ENCODE data around the gene VDR.

- RRBS, result no CpG with 5 or more reads among the region's 1 CpG
CAGE:
- cytosol, long polyA plus RNA, result no peak
- long polyA plus RNA, result no peak
- nucleus, long polyA plus RNA, result no peak
Measured at GRCh38 chr12:46431618-46432304, 59.2 kb upstream of the SLC38A2 start.

- RRBS, result no CpG with 5 or more reads among the region's 9 CpGs
CAGE:
- cytosol, long polyA plus RNA, result no peak
- long polyA plus RNA, result no peak
- nucleus, long polyA plus RNA, result no peak
Measured at GRCh38 chr12:46702804-46703524, 122.8 kb downstream of the SLC38A4 start.

DNA sequence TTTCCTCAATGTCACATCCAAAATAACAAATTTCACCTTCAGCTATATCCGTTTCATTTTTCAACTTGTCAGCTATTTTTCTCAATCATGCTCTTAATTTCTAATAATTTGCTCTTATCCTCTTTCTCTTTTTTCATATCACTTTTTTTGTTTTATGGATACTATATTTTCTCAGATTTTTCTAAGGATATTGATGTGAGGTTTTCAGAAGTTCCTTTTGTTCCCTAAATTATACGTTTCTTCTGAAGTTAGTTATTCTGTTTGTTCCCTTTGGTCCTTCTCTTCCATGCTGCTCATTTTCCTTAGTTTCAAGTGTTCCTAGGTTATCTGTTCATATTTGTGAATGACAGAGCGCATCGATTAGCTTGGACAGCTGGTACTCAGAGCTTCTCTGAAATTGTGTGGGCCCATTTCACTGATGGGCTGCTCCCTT is 29.7 kb downstream of the SLC38A4 start:
- RRBS, result no CpG with 5 or more reads among the region's 4 CpGs
CAGE:
- cytosol, long polyA plus RNA, result no peak
- long polyA plus RNA, result no peak
- nucleus, long polyA plus RNA, result no peak

GRCh38 chr12:46797720-46798984 is 27.6 kb downstream of the SLC38A4 start:
- RRBS, result no CpG with 5 or more reads among the region's 4 CpGs
CAGE:
- cytosol, long polyA plus RNA, result no peak
- long polyA plus RNA, result no peak
- nucleus, long polyA plus RNA, result no peak

DNA sequence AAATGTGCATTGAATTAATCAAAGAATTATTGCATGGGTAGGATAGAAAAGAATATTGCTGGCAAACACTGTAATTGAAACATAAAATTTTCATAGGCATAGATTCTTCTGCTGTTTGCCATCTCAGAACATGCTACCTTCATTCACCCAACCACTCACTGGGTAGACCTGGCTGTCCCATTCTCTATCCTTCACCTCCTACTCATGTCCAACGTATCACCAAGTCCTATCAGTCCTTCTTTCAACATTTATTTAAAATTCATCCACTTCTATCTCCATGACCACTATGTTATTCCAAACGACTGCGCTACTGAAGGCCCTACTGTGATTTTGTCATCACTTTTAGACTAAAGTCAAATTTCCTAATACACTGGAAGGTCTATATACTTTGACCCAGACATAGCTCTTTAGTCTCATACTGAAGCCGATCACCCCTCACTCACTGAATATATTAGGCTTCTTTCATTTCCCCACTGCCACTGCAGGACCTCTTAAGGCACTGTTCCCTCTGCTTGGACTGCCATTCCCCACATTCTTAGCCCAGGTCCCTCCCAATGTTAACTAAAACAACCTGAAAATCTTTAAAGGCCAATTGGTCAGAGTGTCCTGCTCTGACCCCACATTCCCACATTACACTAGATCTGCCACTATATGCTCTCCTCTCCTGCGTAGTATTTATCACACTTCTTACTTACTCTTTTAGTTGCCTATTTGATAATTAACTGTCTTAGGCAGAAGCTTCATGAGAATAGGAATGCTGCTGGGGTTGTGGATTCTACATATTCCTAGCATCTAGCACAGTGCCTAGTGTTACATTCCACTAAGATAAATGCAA is 25.6 kb downstream of the SLC38A4 start:
- RRBS, result no CpG with 5 or more reads among the region's 5 CpGs
CAGE:
- cytosol, long polyA plus RNA, result no peak
- long polyA plus RNA, result no peak
- nucleus, long polyA plus RNA, result no peak

DNA sequence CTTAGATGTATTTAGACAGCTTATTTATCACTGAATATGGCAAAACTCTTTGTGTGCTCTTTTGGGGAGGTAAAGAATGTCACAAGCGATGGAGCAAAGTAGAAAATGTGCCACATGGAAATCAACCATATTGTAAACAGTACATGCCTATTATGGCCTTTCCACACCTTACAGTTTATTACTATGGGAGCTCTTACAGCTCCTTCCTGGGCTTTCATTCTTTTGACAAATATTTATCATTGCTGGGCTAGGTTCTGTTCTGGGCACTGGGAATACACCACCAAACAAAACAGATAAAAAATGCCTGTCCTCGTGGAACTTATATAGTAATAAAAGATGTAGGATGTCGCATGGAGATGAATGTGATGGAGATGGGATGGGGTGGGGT is 11.4 kb upstream of the PCED1B start:
- RRBS, result no CpG with 5 or more reads among the region's 3 CpGs
CAGE:
- cytosol, long polyA plus RNA, result no peak
- long polyA plus RNA, result no peak
- nucleus, long polyA plus RNA, result no peak

DNA sequence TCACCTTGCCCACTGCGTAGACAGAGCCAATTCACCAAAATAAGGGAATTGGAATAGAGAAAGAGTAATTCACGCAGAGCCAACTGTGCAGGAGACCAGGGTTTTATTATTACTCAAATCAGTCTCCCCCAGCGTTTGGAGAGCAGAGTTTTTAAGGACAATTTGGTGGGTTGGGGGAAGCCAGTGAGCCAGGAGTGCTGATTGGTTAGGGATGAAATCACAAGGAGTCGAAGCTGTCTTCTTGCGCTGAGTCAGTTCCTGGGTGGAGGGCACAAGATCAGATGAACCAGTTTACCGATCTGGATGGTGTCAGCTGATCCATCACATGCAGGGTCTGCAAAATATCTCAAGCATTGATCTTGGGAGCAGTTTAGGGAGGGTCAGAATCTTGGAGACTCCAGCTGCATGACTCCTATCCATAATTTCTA is 126.1 kb upstream of the AMIGO2 start:
- RRBS, result no CpG with 5 or more reads among the region's 6 CpGs
CAGE:
- cytosol, long polyA plus RNA, result no peak
- long polyA plus RNA, result no peak
- nucleus, long polyA plus RNA, result no peak

GRCh38 chr12:47206645-47207138 is 126.9 kb upstream of the AMIGO2 start:
- RRBS, result no CpG with 5 or more reads among the region's 5 CpGs
CAGE:
- cytosol, long polyA plus RNA, result no peak
- long polyA plus RNA, result no peak
- nucleus, long polyA plus RNA, result no peak

GRCh38 chr12:47360654-47361738 is 281.2 kb upstream of the AMIGO2 start:
- RRBS, result no CpG with 5 or more reads among the region's 8 CpGs
CAGE:
- cytosol, long polyA plus RNA, result no peak
- long polyA plus RNA, result no peak
- nucleus, long polyA plus RNA, result no peak

GRCh38 chr12:47370328-47371031 is 290.7 kb upstream of the AMIGO2 start:
- RRBS, result no CpG with 5 or more reads among the region's 4 CpGs
CAGE:
- cytosol, long polyA plus RNA, result no peak
- long polyA plus RNA, result no peak
- nucleus, long polyA plus RNA, result no peak

DNA sequence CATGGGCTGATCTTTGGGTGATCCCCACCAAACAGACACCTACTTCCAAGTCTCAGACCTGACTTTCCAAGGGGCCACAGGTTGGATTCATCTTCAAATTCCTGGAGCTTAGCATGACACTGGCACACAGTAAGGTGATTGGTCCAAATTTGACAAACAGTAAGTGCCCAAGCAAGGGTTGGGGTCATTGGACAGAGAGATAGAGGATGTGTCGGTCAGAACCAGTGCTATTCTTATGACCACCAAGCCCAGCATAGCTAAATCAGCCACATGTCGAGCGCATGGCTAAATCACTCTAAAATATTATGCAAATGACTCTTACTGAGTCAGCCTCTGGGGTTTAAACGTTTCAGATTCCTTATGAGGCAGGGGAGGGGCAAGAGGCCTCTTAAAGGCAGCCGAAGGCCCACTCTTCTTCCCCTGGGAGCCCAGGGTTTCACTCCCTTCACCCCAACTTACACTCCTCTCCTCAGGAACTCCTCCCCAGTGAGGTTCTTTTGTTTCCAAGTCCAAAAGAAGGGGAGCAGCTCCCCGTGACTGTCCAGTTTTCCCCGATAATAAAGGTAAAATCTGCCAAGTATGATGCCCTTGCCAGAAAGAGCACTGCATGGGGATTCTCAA is 595 bp upstream of the ENDOU start:
- RRBS, result no CpG with 5 or more reads among the region's 7 CpGs
CAGE:
- cytosol, long polyA plus RNA, result no peak
- long polyA plus RNA, result no peak
- nucleus, long polyA plus RNA, result no peak

- RRBS, result no CpG with 5 or more reads among the region's 10 CpGs
CAGE:
- cytosol, long polyA plus RNA, result no peak
- long polyA plus RNA, result no peak
- nucleus, long polyA plus RNA, result no peak
Measured at GRCh38 chr12:47734569-47735235, 9.4 kb upstream of the ENDOU start.

DNA sequence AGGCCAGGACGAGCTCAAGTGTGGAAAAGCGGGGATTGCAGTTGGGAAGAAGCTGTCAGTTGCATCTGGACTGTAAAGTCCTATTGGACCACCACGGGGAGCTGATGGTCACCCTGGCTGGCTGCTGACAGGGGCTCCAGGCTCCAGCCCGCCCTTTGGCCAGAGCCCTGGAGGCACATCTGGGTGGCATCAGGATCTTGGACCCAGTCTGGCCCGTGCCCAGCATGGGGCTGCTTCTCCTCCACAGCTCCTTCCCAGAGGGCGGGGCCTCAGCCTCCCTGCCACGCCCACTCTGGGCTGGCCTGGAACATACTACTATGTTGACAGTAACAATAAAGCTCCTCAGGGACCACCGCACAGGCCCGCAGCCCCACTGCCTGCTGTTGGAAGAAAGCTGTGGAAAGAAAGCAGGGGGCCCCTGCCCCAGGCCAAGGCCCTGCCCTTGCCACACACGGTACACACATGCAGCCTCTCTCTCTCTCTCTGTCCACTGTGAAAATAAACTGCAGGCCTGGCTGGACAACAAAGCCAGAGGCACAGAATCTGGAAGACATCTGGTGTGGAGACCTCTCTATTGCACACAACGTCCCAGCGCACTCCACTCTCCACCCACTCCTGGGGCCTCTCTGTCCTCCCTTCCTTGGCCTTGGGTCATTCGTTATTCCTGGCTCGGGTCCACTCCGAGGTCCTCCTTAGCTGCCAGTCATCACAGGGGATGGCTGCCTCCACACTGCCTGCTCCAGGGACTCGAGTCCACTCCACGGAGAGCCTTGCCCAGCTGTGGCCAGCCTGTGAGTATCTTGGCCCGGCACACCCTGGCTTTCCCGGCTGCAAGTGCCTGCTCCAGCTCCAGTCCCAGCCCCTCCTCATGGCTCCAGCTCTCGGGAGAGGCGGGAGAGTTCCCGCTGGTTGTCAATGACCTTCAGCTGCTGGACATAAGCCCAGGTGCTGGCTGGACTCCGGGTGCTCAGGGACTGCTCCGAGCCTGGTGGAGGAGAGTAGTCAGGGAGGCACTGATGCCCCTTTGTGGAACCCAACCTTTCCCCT is 11.7 kb upstream of the ENDOU start:
- RRBS, result no CpG with 5 or more reads among the region's 24 CpGs
CAGE:
- cytosol, long polyA plus RNA, result no peak
- long polyA plus RNA, result no peak
- nucleus, long polyA plus RNA, result no peak

DNA sequence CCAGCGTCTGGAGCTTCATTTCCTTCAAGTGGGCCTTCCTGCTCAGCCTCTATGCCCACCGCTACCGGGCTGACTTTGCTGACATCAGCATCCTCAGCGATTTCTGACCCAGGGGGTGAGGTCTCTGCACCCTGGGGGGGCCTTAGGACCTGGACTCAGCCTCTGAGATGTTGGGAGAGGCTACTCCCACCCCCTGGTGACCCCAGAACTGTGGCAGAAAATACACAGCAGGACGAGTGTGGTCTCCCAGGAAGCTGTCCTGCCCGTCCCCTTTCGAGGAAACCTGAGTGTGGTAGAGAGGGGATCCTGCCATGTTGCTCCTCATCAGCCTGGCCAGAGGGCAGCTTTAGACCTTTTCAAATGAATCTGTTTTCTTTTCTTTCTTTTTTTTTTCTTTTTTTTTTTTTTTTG is 7.1 kb downstream of the SLC48A1 start:
- RRBS, result no CpG with 5 or more reads among the region's 7 CpGs
CAGE:
- cytosol, long polyA plus RNA, result no peak
- long polyA plus RNA, result no peak
- nucleus, long polyA plus RNA, result no peak

GRCh38 chr12:47813479-47814557 is 5.9 kb downstream of the HDAC7 start:
- RRBS, result no CpG with 5 or more reads among the region's 11 CpGs
CAGE:
- cytosol, long polyA plus RNA, result no peak
- long polyA plus RNA, result no peak
- nucleus, long polyA plus RNA, result no peak

GRCh38 chr12:47858665-47859350 is 39.1 kb upstream of the HDAC7 start:
- RRBS, result no CpG with 5 or more reads among the region's 8 CpGs
CAGE:
- cytosol, long polyA plus RNA, result no peak
- long polyA plus RNA, result no peak
- nucleus, long polyA plus RNA, result no peak

DNA sequence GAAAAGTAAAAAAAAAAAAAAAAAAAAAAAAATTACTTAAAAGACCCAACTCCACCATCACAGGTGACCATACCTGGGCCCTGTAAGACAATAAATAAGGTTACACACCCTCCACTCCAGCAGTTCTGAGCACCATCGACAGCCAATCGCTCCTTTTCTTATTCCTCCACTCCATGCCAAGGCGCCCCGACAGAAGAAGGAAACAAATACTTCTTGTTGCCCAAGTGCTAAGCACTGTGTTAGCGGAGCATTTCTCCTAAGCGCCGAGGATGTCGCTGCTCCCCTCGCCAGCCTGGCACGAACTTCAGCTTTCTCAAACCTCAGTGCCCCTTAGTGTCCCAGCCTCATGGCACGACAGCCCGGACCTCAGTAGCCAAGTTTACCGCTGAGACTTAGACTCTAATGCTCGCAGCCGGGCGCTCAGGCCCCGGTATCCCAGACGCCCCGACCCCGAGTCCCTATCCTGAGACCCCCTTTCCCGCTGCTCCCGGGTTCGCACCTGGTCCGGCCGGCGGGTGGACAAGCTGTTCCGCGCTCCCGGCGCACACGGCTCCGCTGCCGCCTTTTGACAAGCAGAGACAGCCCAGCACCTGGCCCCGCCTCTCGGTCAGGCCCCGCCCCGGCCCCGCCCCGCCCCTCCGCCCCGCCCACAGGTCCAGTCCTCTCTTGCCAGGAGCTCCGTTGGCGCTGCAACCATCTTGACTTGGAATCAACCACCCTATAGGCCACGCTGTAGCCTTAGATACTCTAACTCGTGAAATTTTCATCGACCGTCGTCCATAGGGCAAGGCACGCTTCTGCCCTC is at the start of gene VDR:
Gene VDR (minus strand): TSS at position 539 of the 805 bp plus-strand sequence.
- RRBS, result 1% methylated on average over 17 of the region's 49 CpGs
CAGE:
- cytosol, long polyA plus RNA, result no peak
- long polyA plus RNA, result no peak
- nucleus, long polyA plus RNA, result start-site peak on the minus strand centred at position 566 of the sequence, 54 bp wide, 67 and 77 reads in 2 replicates

DNA sequence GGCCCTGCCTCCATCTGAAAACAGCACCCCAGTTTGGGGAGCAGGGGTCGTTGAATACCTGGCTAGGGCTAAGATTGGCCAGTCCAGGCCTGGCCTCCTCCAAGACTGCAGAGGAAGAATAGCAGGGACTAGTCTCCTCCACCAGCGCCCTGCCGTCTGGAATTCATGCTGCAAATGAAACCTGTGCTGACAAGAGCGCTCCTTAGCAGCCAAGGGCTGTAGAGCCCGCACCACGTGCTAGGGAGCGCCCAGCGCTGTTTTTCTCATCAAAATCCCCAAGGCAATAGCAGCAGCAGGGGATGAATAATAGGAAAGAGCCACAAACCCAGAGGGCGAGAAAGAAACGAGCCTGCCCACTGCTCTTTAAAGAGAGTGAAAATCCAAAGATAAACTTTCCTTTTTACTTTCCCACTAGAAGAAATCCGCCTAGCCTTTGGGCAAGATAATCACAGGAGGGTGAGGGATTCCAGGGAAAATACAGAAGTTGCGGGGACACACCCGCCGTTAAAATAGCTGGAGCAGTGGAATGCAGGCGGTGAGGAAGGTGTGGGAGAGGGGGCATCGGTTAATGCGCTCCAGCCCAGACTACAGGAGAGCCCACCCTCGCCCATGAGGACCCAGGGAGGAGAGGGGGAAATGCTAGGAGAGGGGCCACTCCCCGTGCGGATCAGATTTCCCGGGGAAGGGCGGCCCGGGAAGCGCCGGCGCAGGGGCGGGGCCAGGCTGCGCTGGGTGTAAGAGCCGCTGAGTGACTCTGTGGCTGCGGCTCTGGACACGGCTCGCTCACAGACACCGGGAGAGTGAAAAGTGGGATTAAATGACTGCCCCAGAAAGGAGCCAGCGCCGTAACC is 3.1 kb downstream of the COL2A1 start:
- RRBS, result 1% methylated on average over 8 of the region's 35 CpGs
CAGE:
- cytosol, long polyA plus RNA, result no peak
- long polyA plus RNA, result no peak
- nucleus, long polyA plus RNA, result no peak

- RRBS, result no CpG with 5 or more reads among the region's 5 CpGs
CAGE:
- cytosol, long polyA plus RNA, result no peak
- long polyA plus RNA, result no peak
- nucleus, long polyA plus RNA, result no peak
Measured at GRCh38 chr12:48037802-48038302, 33.6 kb upstream of the COL2A1 start.

DNA sequence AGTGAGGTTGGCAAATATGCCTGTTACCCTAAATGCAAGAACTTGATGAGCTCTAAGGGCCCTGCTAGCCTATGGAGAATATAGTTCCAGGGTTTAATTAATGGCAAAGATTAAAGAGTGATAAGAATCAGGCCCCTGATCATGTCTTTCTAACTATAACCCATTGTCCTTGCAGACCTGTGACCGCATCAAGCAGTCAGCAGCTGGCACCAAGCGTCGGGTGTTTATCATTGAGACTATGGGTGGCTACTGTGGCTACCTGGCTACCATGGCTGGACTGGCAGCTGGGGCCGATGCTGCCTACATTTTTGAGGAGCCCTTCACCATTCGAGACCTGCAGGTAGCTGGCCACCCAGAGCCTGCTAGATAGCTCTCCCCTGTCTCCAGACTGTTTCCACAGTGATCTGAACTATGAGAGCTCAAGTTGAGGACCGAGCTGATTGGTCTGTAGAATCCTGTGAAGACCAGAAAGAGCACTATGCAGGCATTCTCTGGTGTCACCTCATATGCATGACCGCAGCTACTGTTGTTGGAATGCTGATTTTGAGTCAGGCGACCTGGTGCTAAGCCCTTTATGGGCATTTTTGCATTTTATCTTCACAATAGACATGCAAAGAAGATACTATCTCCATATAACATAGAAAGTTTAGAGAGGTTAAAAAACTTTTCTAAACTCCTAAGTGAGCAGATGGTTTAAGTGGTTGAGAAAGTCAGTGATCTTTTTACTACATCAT is 14.5 kb downstream of the ASB8 start:
- RRBS, result no CpG with 5 or more reads among the region's 8 CpGs
CAGE:
- cytosol, long polyA plus RNA, result no peak
- long polyA plus RNA, result no peak
- nucleus, long polyA plus RNA, result no peak

Measured in IMR-90 (cell line).